Retinal pigment epithelial cell (primary cell): Measurements from ENCODE around the genes PHC2 and GJB3.

DNA sequence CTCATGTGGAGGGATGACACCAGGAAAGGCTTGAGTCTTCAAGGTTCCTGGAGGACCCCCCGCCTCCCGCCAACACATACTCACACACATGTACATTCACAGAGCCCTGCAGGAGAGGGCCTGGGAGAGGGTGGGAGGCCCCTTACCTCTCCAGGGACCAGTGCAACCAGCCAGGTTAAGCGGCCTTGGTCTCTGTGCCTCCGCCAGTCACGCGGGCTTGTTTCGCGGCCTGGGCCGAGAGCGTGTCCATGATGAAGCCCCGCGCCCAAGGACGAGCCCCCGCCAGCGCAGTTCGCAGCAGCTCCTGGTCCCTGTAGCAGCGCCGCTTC lies 7.3 kb upstream of the FAM167B start:
- RRBS = no CpG with 5 or more reads among the region's 18 CpGs

GRCh38 chr1:32310106-32310367 lies 18.2 kb downstream of the HDAC1 start:
- RRBS = no CpG with 5 or more reads among the region's 1 CpG

GRCh38 chr1:32339414-32340008 lies 3.5 kb upstream of the MARCKSL1 start:
- RRBS = no CpG with 5 or more reads among the region's 5 CpGs

DNA sequence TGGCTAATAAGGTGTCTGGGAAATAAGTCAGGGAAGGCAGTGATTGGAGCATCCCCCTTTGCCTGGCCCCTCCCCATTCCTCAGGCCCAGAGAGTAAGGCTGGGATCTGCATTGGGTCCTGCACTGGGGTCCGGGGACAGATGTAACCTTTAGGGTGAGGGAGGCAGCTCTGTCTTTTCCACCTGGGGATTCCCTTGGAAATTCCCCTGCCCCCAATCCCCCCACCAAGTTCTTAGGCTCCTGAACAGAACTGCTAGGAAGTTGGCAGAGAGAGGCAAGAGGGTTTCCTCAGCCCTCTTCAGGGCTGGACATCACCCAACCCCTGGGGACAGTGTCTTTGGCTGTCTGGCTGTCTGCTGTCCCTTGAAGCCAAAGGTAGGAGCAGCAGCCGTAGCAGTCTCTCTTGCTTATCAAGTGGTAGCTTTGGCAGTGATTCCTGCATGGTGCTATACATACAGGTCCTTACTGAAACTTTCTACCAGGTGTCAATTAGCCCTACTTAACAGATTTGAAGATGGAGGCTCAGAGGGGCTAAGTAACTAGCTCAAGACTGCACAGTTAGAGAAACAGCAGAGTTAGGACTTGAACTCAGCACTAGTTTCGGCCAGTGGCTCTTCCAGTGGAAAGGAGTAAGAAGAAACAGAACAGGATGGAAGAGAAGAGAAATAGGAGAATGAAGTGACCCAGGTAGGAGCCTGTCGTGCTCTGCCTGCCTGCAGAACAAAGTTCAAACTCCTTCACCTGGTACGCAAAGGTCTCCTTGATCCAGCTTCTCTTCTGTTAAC lies 4.2 kb downstream of the FAM229A start:
- RRBS = no CpG with 5 or more reads among the region's 5 CpGs

DNA sequence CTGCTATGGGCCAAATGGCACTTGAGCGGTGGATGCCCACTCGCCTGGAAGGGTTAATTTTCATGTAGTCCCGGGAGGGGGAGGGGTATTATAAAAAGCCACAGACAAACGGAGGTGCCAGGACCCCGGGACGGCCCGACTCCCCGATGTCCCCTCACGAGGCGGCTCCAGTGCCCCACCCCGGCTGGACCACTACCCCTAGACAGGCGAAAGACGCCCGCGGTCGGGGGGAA lies 344 bp downstream of the SYNC start:
- RRBS = 2% methylated on average over 9 of the region's 16 CpGs

GRCh38 chr1:32704061-32704528 lies 1.5 kb upstream of the SYNC start:
- RRBS = no CpG with 5 or more reads among the region's 10 CpGs

GRCh38 chr1:32818497-32818764 lies 978 bp downstream of the S100PBP start:
- RRBS = no CpG with 5 or more reads among the region's 4 CpGs

GRCh38 chr1:32894511-32895100 lies 6.6 kb downstream of the TMEM54 start:
- RRBS = no CpG with 5 or more reads among the region's 8 CpGs

- RRBS = no CpG with 5 or more reads among the region's 3 CpGs
These were observed 36.0 kb downstream of the AK2 start for GRCh38 chr1:33000651-33001123.

GRCh38 chr1:33167424-33167761 lies 14.4 kb downstream of the TRIM62 start:
- RRBS = no CpG with 5 or more reads among the region's 5 CpGs

DNA sequence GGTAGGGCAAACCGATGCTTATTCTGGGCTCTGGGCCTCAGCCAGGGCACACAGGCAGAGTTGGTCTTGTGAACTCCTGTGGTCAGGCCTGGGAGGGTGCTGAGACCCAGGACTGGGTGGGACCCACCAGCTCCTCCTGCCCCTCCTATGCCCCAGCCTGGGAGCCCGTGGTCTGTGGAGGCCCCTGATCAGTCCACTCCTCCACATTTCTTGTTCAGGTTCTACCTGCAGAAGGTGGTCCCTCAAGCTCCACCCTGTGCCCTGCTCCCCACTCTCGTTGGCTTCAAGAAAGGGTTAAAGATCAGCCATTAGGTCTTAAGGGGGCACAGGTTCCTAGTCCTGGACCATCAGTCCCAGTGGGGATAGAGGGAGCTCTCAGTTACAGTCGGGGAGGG lies 544 bp downstream of the A3GALT2 start:
- RRBS = no CpG with 5 or more reads among the region's 4 CpGs

DNA sequence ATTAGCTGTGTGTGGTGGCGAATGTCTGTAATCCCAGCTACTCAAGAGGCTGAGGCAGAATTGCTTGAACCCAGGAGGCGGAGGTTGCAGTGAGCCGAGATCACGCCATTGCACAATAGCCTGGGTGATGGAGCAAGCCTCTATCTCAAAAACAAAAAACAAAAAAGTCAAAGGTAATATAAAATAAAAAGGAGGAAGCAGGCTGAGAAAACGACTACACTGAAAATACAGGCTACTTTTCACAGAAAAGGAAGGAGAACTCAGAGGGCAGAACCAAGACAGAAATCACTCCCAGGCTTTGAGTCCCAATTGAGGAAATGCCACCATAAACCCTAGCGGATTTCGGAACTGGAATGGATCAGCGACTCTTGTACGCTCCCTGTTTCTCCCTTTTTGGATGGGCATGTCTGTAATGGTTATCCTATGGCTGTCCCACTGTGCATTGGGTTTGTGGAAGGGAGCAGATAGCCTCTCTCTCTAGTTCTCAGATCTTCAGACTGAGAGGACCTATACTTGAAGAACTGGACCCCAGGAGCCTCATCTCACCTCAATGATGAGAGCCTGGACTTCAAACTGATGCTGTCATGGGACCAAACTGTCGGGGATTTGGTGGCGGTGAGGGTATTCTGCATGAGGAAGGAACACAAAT lies 6.0 kb upstream of the A3GALT2 start:
- RRBS = no CpG with 5 or more reads among the region's 11 CpGs

DNA sequence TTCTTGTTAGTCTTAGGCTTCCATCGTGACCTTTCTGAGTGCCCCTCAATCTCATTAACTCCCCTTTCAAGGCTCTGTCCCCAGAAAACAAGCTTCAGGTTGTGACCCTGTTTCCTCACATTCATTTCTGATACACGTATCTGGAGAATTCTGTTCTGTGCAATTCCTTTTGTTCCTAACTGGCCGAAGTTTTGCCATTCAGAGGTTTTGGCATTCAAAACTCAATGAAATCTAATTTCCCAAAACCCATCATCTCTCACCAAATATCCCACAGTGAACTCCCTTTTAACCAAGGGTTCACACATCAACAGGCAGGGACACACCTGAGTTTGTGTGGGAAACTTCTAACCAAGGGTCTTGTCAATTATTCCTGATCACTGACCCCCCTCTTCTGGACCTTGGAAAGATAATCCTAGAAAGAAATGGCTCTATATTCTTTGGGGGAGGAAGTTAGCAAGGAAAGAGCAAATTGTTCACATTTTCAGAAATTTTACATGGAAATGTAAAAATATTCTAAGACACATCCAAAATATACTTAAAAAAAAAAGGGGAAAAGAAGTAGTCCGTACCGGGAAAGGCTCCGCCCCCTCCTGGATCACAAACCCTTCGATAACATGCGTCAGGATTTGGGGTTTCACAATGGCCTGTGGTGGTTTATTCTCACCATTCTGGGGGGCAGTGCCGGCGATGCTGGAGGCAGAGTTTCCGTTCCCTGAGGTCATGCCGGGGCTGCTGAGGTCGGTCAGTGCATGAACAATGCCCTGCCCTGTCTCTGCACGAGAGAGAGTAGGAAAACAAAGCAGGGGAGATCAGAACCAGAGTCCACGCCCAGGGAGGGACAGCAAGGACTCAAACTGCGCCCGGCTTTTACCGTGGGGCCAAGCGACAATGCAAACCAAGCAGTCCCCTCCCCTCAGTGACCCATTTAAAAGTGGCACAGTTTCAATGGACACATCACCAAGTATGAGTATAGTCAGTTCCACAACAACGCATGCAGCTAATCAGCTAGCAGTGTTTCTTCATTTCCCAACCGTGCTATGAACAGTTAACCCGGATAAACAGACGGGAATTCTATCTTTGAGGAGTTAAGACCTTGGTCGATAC lies 13.0 kb upstream of the A3GALT2 start:
- RRBS = no CpG with 5 or more reads among the region's 24 CpGs

- RRBS = no CpG with 5 or more reads among the region's 11 CpGs
These were observed 40.6 kb upstream of the A3GALT2 start for GRCh38 chr1:33361434-33362046.

DNA sequence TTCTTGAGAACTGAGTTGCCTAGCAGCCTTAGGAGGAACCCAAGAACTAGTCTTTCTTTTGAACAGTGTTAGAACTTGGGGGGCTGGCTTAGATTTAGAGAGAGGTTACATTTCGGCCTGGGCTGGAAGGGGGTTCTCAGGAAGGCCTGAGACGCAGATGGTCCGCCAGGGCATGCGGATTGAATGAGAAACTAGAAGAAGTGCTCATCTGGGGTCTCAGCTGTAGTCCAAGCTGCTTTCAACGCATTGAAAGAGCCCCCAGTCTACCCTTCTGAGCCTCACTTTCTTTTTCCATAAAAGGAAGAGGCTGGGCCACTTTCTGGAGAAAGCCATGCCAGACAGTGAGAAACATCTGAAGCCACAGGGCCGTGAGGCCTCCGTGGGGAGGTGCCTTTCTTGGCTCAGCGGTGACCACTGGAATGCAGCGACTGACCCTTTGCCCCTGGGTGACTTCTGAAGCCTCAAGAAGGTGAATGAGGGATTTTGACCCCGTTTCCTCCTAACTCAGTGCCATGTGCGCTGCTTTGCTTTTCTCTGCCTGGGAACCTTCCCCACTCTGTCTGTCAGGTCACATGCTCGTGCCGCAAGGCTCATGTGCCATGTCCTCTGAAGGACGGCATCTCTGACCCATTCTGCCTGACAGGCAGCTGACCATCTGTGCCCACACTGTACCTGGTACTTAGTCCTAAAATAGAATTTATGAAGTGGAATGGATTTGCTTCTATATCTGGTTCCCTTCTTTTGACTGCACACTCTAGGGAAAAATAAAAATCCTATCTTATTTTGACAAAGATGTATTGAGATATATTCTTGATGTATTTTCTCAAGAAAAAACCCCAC lies 44.6 kb upstream of the A3GALT2 start:
- RRBS = no CpG with 5 or more reads among the region's 14 CpGs

- RRBS = 1% methylated on average over 45 of the region's 121 CpGs
These were observed at the start of gene PHC2 for GRCh38 chr1:33430064-33431162. TSS of gene PHC2 (minus strand) at chr1:33431095.

GRCh38 chr1:33431163-33431377 lies 175 bp upstream of the PHC2 start:
- RRBS = under 1% methylated on average over 4 of the region's 15 CpGs

- RRBS = no CpG with 5 or more reads among the region's 15 CpGs
These were observed 133.8 kb downstream of the ZSCAN20 start for GRCh38 chr1:33605986-33606847.

DNA sequence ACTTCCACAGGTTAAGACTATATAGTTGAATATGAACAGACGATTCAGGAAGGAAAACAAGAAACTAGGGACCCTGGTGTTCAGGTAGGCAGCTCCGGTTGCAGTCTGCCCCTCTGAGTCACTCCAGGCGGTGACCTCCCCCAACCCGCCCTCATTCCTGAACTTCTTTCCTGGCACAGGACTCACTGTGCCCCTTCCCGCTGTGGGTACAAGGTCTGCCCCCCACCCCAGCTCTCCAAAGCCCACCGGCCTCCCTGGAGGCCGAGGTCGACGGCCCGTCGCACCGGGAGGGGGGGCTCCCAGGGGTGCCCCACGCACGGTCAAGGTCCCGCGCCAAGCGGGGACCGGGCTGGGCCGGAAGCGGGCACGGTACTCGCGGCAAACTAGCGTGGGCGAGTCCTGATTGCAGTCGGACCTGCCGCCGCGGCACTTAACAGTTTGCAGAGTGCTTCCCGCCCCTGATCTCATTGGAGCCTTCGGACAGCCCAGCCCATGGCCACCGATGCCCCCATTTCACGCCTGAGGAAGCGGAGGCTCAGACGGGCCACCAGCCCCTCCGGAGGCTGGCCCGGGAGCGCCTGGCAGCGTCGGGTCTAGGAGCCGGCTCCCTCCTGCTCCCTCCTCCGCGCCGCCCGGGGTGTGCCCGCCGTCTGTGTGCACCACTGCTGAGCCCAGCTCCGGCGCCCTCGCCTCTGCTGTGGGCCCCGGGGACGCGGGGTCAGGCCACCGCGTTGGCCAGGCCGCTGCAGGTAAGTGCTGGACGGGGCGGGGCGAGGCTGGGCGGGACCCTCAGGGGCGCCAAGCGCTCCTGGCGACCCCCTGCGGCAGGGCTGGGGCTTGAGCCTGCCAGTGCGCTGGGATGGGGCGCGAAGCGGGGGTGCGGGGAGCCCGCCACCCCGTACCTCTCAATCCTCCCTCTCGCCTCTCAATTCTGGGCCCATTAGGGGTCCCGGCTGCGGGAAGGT lies at the start of gene GJB3:
Gene GJB3 (plus strand): TSS at position 185 of the 965 bp plus-strand sequence.
- RRBS = under 1% methylated on average over 17 of the region's 74 CpGs

DNA sequence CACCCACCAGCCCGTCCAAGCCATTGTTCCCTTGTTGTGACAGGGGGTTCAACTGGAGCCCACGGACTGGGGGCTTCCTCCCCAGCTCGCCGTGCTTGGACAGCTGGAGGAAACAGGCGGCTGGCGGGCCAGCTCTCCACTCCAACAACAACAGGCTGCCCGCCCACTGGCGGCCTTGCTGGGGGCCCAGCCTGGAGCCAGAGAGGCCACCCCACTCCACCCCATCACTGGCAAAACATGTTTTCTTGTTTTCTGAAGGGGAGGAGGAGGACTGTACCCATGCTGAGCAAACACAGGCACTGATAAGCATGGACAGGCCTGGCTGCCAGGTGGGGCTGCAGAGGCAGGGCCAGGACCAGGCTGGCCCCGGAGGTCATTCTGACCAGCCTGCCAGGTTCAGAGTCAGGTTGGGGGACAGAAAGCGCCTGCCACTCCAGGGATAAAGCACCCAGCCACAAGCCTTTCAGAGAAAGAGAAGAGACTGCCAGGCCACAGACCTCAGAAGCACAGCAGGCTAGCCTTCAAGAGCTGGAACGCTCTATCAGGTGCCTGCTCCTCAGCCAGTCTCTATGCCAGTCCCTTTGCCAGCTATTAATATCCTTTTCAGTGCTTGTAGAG lies 32.8 kb downstream of the GJA4 start:
- RRBS = no CpG with 5 or more reads among the region's 11 CpGs